GM23338 (cell line): ENCODE data around the genes TMEM45B and NTM.

DNA sequence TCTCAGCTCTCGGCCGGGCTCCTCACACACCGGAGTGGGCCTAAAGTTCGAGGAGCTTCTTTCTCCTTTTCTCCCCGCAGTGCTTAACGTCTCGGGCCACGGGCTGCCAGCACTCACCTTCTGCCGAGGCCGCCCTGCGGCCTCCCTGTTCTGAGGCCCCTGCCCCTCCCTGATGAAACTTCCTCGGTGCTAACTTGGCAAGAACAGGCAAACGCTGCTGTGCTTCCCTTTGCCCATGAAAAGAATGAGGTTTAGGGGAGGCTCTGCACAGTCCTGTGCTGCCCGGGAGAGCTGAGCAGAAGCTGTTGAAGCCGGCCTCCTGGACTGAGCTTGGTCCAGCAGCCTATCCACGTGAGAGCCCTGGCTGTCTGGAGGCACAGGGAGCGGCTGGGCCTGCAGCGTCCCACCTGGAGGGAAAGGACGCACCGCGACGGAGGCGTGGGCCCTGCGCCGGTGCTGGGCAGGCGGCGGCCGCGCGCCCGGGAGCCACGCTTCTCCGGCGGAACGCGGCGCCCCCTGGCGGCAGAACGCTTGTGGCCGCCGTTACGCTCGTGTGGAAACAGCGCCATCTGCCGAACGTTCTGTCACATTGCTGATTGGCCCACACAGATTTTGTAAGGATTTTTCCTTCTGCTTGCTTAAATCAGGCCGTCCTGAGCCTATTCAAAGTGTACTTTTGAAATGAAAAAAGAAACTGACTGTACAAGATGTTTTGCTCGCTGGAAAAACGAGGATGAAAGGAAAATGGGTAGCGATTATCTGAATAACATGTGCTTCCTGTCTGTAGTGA is 65.0 kb upstream of the TMEM45B start:
- PRO-cap, result bidirectional peak, plus-strand start at position 176 of the sequence, minus-strand start at position 147 of the sequence; unidirectional peak, minus-strand start at position 370 of the sequence
- RAMPAGE, long total RNA, result no peak

GRCh38 chr11:129815402-129816189 is at the start of gene TMEM45B:
TMEM45B (plus strand) TSS chr11:129815848.
- PRO-cap, result unidirectional peak, plus-strand start at chr11:129815850
- RAMPAGE, long total RNA, result no peak

DNA sequence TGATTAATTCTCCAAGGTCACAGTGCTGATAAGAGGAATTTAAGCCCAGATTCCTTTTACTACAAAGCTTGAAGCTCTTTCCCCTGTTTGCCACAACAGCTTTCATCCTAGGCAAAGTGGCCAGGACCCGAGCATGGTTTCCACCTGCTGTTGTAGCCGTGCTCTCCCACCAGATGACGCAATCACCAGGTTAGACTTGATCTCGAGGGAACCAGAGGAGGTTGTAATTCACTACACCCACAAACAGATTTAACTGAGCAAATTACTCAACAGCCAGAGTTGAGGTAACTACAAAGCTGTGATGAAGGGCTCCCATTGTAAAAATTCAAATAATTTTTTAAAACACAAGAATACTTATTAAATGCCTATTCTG is 10.3 kb downstream of the PRDM10 start:
- PRO-cap, result bidirectional peak, plus-strand start at position 276 of the sequence, minus-strand start at position 175 of the sequence
- RAMPAGE, long total RNA, result no peak

GRCh38 chr11:130068597-130069791 is 700 bp upstream of the APLP2 start:
- PRO-cap, result unidirectional peak, plus-strand start at chr11:130068923; unidirectional peak, plus-strand start at chr11:130069026; unidirectional peak, plus-strand start at chr11:130069121; unidirectional peak, minus-strand start at chr11:130069199; unidirectional peak, minus-strand start at chr11:130069426; bidirectional peak, plus-strand start at chr11:130069894, minus-strand start at chr11:130069646
- RAMPAGE, long total RNA, result no peak

GRCh38 chr11:130178385-130179258 is 19.0 kb downstream of the ST14 start:
- PRO-cap, result no peak
- RAMPAGE, long total RNA, result no peak

DNA sequence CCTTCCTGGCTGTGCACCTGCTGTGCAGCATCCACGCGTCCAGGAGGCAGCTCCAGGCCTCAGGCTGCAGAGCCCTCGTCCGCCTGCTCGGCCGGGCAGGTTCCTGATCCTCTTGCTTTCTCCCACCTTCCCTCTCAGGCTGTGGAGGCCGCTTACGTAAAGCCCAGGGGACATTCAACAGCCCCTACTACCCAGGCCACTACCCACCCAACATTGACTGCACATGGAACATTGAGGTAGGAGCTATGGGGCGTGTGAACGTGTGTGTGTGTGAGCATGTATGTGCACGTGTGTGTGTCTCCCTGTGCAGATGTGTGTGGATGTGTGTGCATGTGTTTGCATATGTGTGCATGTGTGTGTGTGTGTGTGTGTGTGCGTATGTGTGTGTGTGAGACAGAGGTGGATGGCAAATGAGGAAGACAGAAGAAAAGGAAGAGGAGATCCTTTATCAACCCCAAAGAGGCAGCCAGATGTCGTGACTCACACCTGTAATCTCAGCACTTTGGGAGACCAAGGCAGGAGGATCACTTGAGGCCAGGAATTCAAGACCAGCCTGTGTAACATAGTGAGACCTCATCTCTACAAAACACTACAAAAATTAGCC is 35.0 kb downstream of the ST14 start:
- PRO-cap, result no peak
- RAMPAGE, long total RNA, result no peak

DNA sequence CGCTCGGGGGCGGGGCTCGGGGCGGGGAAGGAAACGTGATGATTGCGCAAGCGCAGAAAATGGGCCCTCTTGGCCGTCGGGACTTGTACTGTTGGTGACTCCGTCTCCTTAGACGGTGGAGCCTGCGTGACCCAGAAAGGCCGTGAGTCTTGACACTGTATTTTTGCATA is 142 bp upstream of the ZBTB44 start:
- PRO-cap, result bidirectional peak, plus-strand start at position 55 of the sequence, minus-strand start outside the sequence
- RAMPAGE, long total RNA, result no peak

- PRO-cap, result no peak
- RAMPAGE, long total RNA, result no peak
Measured at GRCh38 chr11:130318739-130319057, 4.0 kb upstream of the ZBTB44 start.

DNA sequence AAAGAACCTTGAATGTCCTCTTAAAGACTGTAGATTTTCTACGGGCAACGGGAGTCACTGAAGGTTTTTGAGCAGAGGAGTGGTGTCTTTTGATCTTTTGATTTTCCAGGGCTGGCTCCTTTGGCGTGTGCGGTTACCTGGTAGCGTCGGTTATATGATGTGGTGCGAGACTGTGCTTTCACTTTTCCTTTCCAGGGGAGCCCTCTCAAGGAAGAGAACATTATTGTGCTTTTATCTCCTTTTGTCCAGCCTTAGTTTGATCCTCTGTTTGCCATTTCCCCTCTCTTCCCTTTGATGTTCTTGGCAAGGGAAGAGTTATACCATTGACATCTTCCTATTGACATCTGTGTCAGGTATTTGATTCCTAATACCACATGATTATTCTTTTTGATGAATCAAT is 39.5 kb downstream of the ADAMTS8 start:
- PRO-cap, result no peak
- RAMPAGE, long total RNA, result no peak

DNA sequence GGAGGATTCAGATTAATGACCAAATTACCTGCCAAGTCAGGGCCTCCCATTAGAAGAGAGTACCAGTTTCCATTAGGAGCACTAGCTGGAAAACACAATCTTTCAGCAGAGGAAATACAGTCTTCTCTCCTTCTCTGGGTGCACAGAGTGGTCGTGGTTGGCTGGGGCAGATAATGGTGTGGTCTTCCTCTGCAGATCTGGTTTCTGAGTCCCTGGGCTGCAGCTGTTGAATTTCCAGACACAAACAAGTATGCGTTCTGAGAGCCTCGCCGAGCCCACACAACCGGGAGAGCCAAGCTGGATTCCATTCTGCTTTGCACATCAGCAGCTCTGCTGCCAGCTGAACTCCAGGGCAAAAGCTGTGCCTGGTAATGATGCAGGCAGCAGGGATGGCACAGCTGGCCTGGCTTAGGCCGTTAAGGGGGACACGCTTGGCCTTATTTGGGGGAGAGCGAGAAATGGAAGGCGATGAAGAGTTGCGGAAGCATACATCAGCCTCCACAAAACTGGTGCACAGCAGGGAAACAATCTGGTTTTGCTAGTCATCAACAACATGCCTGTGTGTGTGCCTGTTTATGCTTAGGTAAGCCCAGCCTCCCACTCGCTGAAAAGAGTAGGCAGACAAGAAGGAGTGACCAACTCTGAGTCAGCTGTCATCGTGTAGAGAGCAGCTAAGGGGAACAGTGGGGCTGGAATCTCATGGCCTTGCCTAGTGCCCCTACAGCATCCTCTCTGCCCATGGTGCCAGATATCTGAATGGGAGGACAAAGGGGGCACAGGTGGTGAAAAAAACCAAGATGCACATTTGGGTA is 25.1 kb downstream of the ADAMTS8 start:
- PRO-cap, result bidirectional peak, plus-strand start at position 278 of the sequence, minus-strand start at position 229 of the sequence; bidirectional peak, plus-strand start at position 653 of the sequence, minus-strand start at position 508 of the sequence
- RAMPAGE, long total RNA, result no peak

- PRO-cap, result no peak
- RAMPAGE, long total RNA, result no peak
Measured at GRCh38 chr11:130428666-130428757, 103 bp upstream of the ADAMTS8 start.

GRCh38 chr11:130453007-130453435 is 4.6 kb downstream of the ADAMTS15 start:
- PRO-cap, result no peak
- RAMPAGE, long total RNA, result no peak

DNA sequence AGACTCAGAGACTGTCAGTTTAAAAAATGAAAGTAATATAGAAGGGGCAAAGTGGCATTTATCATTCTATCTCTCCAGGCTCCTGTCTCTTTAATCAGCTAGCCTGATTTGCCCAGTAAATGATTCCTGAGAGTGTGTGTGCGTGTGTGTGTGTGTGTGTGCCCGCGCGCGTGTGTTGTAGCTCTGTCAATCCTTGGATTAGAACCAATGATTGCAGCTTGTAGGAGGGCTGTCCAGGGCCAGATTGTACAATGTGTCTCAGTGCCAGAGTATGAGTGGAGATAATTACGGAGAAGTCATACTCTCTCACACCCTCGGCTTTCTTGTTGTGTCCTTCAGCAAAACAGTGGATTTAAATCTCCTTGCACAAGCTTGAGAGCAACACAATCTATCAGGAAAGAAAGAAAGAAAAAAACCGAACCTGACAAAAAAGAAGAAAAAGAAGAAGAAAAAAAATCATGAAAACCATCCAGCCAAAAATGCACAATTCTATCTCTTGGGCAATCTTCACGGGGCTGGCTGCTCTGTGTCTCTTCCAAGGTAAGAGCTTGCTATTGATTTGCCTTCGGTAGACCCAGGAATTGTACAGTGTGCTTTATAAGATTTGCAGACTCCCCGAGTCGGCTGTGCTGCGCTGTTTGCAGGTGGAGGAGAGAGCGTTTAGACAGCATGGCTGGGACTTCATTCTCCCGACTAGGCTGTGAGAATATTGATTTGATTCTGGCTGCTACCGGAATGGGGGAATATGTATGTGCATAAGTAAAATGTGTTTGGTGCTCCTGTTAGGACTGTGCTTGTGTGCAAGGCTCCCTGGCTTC is at the start of gene NTM:
Gene NTM, plus strand, starts transcription at position 267 of the 818 bp plus-strand sequence.
- PRO-cap, result no peak
- RAMPAGE, long total RNA, result no peak

GRCh38 chr11:133919411-133920325 is 37.1 kb downstream of the IGSF9B start:
- PRO-cap, result no peak
- RAMPAGE, long total RNA, result no peak

DNA sequence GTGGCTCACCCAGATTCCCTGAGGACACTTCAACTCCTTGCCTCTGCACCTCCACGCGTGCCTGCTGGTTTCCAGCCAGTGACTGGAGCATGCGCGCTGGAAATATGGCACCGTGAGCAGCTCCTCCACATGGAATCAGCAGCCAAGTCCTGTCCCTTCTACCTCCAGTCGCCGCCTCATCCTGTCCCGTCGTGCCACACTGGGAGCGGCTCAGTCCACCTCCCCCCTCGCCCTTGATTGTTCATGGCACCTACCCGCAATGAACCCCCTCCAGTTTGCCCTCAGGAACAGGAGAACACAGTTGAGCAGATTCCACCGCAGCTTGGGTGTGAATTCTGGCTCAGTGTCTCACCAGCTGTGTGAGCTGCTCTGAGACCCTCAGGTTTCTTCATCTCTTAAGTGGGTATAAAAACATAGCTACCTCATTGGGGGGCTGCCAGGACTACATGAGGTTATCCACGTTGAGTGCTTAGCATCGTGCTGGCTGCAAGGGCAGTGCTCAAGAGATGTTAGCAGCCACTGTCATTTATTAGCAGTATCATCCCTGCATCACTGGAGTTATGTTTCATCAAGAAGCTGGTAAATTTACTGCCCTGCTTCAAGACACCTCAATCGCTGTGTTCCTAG is 70.0 kb downstream of the NCAPD3 start:
- PRO-cap, result no peak
- RAMPAGE, long total RNA, result no peak

DNA sequence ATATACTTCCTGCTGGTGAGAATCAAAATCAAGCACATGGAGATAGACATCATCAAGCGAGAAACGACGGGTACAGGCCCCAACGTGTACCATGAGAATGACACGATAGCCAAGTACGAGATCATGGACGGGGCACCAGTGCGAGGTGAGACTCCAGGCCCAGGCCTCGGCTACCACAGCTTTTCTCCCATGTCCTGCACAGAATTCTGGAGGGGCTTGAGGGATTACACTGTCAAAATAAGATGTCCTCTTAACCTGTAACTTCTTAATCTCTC is 10.1 kb downstream of the THYN1 start:
- PRO-cap, result no peak
- RAMPAGE, long total RNA, result no peak

- PRO-cap, result no peak
- RAMPAGE, long total RNA, result no peak
Measured at GRCh38 chr11:134339746-134340131, 8.0 kb downstream of the GLB1L2 start.

- PRO-cap, result no peak
- RAMPAGE, long total RNA, result no peak
Measured at GRCh38 chr11:134637744-134637994, 225.6 kb upstream of the B3GAT1 start.

GRCh38 chr11:134851842-134852266 is 439.8 kb upstream of the B3GAT1 start:
- PRO-cap, result no peak
- RAMPAGE, long total RNA, result no peak